ENCODE data around the gene PTF1A.

DNA sequence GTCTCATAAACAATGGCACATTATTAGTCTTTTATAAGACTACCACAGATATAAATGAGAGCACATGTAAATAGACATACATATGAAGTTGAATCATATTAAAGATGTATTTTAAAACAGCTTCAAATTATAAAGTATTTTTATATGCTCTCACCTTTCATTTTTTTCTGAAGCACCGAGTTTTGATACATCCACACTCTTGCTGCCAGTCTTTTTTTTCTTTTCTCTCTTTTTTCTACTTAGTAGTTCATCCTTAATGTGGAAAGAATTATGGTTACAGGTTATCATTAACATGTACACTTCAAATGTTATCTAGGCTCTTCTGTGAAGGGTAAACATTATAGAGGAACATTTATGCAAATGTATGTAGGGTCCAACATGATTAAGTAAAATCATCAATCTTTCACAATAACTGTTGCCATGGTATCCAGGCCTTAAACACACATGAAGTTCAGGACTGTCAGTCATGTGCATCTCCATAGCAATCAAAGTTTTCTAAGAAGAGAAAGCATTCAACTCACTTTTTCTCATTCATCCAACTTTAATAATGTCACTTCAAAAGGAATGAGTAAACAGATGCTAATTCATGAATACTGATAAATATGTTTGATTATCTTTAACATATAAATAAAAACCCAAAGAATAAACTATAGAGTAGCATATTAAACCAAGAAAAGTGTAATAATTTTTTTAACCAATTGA lies 83.7 kb downstream of the DNAJC1 start:
- PRO-cap: no peak

DNA sequence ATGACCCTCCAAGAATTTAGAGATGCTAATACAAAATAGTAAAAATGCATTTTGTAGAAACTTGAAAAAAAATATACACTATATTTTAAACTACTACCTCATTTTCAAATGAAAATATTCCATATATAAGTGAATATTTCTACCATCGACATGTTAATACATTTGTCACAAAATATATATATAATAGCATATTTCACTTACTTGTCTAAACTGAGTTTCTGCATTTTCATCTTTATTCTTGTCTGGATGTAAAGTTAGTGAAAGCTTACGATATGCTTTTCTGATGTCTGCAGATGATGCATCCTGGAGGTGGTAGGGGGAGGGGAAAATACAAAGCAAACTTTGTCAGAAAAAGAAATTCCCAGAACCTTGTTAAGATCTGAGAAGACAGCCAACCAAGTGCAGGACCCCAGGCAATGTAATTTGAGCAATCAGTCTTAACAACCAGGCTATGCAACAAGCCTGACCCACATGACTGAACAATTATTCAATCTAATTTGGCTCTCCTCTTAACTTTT lies 74.6 kb downstream of the DNAJC1 start:
- PRO-cap: no peak

GRCh38 chr10:22253230-22253461 lies 35.3 kb upstream of the EBLN1 start:
- PRO-cap: no peak

DNA sequence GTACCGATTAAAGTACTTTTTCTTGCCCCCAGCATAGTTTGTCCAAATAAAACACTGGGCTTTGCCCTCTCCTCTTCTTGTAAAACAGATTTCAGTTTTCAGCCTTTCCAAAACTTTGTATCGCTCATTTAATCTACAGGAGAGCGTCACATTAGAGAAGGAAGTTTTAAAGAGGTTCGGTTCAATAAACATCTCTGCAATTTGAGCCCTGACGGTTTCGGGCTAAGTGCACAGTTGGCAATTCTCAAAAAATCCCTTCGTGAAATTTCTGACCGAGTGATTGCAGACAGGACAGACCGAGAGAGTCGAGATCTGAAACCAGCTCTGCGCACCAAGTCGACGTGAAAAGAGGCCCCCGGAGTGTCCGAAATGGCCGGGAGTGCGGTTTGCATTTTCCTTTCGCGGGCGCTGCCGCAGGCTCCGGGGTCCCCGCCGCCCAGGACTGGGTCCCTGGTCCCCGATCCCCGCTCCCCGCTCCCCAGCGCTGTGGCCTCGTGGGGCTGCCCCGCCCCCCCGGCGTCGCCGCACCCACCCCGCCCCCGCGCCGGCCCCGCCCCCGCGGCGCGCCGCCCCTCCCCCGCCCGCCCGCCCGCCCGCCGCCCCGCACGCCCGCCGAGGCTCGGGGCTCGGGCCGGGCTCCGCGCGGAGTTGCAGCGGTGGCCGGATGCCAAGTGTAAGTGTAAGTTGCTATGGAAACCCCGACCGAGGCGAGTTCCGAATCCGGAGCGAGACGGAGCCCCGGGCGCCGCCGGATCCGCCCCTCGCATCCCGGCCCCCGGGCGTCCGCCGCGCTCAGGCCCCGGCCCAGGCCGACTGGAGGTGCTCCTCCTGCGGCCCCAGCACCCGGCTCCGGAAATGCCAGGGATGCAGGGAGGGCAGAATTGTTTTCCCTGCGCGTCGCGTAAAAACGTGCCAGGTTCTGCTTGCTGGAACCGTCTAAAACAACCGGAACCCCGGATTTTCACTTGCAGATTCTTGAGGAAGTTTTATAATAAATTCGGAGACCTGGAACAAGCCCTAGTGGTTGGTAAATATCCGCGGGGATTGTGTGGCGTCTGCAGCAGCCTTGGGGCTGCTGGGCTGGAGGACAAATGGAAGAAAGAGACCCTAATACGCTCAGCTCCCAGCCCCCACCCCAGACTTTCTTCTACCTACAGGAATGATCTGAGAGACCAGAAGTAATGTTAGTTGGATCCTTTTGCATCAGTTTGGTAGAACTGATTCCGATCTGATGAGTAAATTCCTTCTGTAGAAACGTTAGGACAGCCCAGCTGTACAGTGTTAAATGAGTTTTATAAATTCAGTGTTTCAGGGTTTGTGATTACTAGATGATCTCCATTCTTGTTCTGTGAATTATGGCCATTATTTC lies 4.6 kb downstream of the BMI1 start:
- PRO-cap: bidirectional peak, plus-strand start at position 615 of the sequence, minus-strand start at position 444 of the sequence; bidirectional peak, plus-strand start at position 783 of the sequence, minus-strand start at position 815 of the sequence

DNA sequence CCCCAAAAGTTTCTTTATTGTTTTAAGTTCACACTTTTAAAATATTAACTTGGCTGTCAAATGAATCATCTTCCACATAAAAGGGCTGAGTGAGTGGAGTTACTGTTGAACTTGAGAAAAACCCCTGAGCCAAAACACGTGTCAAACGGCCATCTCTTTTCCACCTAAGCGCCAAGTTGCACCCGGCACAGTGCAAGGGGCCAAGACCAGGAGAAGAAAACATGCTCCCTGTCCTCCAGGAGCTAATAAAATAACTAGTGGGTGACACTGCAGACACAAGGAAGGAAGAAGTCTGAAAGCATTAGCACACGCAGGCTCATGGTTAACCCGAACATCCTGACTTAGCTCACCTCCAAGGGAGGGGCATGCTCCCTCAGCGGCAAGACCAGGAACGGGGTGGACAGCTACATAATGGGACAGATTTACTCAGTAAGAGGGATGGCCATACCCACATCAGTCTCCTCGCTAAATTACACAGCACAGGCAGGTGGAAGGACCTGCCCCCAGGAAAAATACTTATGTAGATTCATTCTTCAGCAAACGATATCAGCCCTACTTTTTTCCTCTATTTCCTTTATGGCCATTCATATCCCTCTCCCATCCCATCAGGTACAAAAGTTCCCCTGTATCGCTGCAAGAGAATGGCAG lies 64.9 kb downstream of the PIP4K2A start:
- PRO-cap: no peak

- PRO-cap: no peak
Observed at GRCh38 chr10:22709867-22710997, 4.1 kb downstream of the PIP4K2A start.

GRCh38 chr10:23172956-23173752 lies 19.0 kb upstream of the PTF1A start:
- PRO-cap: no peak

DNA sequence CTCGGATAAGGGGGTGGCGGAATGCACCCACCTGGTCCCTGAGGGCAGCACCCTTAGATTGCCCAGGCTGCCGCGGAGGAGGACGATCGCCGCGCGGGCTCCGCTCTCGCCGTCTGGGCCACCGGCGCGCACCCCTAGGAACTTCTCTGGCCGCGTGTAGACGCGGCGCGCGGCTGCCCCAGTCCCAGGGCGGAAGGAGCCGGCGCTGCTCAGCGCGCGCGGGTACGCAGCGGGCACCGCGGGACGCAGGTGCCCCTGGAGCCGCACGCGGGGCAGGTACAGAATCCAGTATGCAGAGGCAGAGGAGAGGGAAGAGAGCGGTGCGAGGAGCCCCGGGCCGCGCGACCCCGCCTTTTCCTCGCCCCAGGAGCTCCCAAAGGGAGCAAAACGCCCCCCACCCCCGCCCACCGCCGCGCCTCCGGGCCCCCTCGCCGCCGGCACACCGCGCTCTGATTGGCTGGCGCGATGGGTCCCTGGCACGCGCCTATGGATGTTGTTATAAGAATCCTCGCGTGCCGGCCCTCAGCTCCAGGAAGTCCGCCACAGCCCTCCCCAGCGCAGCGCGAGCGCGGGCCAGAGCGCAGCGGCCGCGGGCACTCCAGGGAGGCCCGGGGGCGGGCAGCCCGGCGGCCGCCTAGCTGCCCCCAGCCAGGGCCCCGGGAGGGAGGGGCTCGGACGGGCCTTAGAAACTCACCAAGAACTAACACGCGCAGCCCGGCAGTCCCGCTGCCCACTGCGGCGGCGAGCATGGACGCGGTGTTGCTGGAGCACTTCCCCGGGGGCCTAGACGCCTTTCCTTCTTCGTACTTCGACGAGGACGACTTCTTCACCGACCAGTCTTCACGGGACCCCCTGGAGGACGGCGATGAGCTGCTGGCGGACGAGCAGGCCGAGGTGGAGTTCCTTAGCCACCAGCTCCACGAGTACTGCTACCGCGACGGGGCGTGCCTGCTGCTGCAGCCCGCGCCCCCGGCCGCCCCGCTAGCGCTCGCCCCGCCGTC lies at the start of gene PTF1A:
Gene PTF1A (plus strand): TSS at position 529 of the 1,001 bp plus-strand sequence.
- PRO-cap: no peak

DNA sequence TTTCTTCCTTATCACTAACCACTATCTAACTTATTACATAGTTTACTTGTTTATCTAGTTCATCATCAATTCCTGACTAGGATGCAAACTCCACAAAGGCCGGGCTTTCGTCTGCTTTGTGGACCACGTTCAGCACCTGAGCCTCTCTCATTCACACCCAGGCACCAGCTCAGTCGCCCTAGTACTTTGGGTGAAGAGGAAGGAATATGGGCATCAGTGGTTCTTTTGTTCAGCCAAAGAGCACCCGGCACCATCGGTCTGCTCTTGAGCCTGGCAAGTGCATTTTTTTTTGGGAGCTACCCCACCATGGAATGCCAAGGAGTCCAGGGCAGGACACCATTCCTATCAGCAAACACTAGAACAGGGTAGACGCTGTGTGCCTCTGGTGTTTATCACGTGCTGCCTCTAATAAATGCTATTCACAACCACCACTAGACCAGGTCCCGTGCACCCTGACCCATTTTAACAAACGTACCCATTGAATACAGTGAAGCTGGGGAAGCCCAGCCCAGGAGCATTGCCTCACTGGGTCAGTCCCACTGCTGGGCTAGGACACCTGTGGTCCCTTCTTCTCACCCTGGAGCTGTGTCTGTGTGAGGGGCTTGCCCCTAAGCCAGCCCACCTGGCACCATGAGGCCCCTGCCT lies 2.2 kb downstream of the C10orf67 start:
- PRO-cap: no peak

DNA sequence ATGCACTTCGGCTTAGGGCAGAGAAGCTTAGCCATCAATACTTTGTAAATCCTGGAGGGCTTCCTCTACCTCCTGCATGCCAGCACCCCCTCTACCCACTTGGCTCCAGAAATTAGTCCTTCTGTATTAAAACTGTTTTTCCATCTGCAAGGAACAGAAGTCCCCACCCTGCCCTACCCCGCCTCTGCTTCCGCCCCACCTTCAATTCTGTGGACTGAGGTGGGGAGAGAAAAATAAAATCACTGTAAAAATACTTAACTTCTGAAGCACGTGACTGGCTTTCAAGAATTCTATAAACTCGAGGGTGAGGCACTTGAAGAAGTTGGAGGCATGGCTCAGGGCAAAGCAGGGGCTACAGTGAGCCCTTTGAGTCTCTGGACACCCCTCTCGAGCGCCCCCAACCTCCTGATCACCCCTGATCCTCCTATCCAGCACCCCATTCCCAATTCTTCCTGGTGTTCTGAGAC lies 7.4 kb upstream of the KIAA1217 start:
- PRO-cap: no peak

DNA sequence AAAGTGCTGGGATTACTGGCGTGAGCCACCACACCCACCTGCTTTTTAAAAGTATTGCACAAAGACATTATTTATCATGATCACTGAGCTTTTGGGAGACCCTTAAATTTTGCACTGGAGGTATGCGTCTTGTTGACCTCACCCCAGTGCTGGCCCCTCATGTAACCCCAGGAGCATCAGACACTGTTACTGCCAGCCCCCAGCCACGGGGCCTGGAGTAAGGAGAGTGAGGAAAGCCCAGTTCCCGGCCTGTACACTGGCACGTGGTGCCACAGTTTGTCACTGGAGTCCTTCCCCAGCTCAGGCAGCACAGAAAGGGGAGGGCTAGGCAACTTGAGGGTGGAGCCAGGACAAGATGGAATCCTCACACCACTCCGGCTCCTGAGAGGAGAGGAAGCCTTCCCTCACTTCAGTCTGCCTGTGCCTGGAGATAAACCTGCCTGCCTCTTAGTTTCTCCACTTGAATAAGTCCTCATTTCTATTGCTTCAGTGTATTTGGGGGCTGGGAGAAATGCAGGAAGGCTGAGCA lies 175.9 kb downstream of the KIAA1217 start:
- PRO-cap: no peak

- PRO-cap: unidirectional peak, minus-strand start at chr10:24465998; unidirectional peak, minus-strand start at chr10:24466138; bidirectional peak, plus-strand start at chr10:24466520, minus-strand start at chr10:24466311
Observed at GRCh38 chr10:24465895-24466679, 257.1 kb downstream of the KIAA1217 start.

- PRO-cap: no peak
Observed at GRCh38 chr10:24501289-24501666, 222.4 kb downstream of the ARHGAP21 start.

DNA sequence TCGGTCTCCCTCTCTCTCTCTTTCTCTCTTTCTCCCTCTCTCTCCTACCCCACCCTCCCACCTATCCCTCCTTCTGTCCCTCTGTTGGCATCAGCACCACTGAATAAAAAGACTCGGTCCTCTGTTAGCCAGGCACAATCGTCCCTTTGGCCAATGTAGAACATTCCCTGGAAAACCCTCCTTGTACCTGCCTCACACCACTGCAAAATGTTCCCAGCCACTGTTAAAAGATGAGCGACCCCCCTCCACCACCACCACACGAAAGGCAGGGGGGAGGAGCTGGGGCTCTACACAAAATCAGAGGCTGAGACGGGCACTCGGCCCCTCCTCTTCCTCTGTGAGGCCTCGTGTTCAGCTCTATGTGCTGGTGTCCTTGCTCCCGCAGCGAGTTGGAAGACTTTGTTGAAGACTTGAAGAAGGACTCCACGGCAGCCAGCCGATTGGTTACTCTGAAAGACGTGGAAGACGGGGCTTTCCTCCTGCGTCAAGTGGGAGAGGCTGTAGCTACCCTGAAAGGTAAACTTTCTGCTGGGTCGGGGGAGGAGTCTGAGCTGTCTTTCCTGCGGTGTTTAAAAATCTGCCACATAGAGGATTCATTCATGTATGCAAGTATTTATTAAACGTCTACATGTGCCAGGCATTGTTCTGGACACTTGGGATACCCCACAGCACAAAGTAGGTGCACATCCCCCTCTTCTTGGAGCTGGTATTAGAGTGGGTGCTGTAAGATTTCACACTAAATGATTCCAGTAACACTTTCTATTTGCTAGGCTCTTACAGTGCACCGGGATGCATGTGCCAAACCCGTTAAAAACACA lies 203.7 kb downstream of the ARHGAP21 start:
- PRO-cap: no peak

DNA sequence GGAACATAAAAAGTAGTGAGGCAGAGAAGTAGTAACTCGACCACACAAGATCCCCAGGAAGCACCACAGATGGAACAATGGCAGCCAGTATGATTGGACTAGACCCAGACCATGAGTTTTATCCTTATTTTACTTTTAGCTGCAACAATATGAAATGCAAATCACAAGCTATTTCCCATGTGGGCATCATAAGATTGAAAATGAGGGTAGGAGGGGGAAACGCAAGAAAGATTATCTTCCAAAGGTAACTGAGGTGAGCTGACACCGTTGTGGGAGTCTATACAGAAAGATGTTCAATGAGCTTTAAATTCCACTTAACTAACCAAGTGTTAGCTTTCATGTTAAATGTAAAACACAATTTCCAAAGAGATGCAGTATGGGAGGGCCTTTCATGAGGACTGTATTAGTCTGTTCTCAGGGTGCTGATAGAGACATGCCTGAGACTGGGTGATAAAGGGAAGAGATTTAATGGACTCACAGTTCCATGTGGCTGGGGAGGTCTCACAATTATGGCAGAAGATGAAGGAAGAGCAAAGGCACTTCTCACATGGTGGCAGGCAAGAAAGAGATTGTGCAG lies 191.5 kb downstream of the ARHGAP21 start:
- PRO-cap: no peak

GRCh38 chr10:24589155-24589819 lies 134.4 kb downstream of the ARHGAP21 start:
- PRO-cap: no peak

- PRO-cap: no peak
Observed at GRCh38 chr10:24591027-24591839, 132.5 kb downstream of the ARHGAP21 start.

DNA sequence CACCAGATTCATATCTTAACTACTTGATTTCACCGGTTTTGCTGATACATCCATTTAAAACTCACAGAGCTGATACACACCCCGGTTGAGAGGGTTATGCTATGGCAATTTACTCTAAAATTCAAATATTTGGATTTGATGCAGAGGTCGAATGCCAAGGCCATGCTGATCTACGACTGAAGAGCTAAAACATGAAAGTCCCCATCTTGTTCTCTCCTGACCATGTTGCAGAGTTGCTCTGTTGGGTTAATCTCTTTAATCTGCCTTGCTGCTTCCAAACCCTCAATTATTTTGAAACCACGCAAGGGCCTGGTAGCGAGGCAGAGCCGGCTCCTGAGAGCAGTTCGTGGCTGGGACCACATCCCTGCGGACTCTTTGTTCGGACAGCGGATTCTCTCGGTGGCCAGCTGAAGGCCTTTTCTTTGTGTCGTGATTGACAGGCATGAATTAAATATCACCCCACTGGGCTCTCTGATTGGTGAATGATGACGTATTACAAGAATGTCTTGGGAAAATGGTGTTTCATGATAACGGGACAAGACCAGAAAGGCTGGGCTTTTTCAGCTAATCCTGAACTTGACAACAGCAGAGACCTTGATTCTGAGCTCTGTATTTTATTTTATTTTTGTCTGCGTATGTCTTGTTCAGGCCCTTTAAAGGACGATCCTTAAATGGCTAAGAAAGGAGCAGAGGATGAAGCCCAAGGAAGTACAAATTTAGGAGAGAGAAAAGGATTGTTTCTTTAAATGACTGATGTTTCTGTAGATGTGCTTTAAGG lies 66.9 kb upstream of the ARHGAP21 start:
- PRO-cap: no peak

DNA sequence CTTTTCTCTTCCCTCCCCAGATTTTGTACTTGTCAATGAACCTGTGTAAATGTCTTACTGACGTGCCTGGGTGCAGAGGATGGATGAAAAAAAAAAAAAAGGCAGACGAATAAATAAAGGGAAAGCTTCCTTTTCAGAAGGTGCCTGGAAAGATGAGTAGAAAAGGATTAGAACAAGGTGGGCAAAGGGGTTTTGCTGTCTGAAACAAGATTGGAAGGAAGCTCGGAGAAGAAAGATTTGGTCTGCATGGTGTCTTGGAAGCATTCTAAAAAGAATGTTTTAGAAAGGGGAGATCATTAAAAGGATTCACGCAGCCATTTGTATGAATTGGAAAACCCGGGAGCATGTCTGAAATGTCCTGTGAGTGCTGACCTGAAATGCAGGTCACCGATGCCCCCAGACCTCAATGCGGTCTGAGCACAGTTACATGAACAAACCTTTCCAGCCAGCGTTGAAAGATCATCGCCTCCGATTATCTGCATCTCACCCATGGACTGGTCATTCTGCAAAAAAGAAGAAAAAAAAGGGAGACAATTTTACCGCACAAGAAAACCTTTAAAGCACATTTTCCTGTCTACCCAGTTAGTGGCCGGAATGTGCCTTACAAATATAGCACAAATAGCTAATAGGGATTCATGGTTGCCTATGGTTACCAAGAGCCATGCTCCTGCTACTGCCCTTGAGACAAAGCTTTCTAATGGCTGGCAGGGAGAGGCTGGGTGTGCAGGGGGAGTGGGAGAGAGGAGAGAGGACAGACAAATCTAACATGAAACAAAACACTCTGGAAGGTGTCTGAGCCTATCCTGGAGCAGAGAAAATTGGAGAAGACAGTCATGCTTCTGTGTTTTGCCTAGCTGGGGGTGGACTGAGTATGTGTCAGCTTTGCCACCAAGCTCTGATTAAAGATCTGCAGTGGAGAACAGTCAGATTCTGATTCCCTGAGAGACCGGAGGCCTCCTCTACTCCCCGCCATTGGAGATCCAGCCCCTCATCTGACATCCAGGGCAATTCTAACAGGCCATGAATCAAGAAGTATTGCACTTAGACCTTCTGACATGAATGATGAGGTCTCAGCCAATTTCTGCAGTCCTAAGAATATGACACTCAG lies 80.5 kb downstream of the PRTFDC1 start:
- PRO-cap: no peak

GRCh38 chr10:24887435-24888004 lies 64.9 kb downstream of the PRTFDC1 start:
- PRO-cap: unidirectional peak, minus-strand start at chr10:24887693